SJCRH30 (cell line): ENCODE measurements around the gene PCNA.

GRCh38 chr20:3798158-3798494 is 2.0 kb downstream of the CDC25B start:
- RAMPAGE, long total RNA, result no peak

DNA sequence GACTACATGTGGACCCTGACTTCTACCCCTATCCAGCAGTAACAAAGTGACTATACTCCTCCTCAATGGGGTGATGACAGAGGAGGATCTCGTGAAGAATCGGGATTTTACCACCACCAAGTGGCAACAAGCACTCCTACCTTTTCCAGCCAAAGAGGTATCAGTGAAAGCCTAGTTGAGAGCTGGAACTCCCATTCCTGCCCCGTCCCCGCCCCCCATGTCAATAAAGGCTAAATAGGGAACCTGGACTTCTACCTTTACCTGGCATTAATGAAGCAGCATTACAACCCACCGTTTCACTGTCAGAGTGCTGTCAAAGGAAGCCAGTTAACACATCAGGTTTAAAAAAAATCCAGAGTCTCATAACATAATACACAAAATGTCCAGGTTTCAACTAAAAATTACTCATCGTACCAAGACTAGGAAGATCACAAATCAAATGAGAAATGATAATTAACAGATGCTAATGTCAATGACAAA is 45.3 kb downstream of the RNF24 start:
- RAMPAGE, long total RNA, result no peak

GRCh38 chr20:4040355-4040817 is 25.0 kb upstream of the RNF24 start:
- RAMPAGE, long total RNA, result no peak

DNA sequence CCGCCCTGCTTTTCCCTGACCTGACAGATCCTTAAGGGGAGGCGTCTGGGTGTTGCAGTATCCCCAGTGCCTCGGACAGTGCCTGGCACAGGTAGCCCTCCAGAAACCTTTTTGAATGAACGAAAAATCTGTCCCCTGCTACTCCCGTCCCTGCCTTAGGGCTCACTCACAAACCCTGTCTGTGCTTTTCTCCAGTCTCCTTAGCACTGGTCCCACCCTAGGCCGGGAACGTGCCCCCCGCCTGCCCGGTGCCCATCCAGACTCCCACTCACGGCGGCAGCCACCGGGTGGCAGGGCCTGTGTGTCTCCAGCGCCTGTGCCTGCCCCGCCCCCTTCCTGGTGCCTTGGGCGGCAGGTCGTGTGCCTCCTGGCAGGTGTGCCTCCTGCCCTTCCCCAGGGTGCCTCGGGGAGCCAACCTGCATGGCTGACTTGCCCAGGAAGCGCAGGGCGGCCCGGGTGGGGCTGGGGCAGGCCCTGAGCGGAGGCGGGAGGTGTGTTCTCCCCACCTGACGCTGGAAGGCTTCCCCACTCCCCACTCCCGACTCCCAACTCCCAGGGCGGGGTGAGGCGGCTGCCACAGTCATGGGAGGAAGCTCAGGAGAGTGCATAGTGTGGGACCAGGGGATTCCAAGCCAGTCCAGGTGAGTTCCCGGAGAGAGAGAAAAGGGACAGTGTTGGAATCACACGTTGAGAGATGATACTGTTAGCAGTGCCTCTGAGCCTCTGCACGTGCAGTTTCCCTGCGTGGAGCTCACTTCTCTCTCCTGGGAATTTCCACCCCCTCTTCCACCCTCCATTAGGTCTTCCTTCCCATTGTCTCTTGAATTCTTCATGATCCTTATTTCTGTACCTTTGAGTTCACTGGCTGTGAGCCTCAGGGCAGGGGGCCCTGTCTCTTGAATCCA is 13.3 kb downstream of the SMOX start:
- RAMPAGE, long total RNA, result no peak

GRCh38 chr20:4585722-4585952 is 100.6 kb upstream of the PRNP start:
- RAMPAGE, long total RNA, result no peak

DNA sequence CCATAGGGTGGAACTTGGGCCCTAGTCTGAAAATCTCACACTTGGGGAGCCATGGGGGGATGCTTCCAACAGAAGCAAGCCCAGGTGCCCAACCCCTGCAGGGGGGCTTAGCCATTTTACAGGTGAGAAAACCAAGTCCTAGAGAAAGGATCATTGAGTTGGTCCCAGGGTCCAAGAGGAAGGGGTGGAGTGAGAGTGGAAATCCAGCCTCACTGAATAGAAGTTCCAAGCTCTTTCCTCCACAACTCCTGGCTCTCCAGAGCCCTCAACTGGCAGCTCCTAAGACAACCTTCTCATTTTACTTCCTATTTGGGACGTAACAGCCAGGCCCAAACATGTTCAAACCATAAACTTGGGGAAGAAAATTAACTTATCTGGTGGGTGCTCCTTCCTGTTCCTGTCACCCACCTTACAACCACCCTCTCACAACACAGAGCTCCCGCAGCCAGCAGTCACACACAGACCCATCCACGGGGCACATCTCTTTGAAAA is 43.8 kb downstream of the RASSF2 start:
- RAMPAGE, long total RNA, result no peak

DNA sequence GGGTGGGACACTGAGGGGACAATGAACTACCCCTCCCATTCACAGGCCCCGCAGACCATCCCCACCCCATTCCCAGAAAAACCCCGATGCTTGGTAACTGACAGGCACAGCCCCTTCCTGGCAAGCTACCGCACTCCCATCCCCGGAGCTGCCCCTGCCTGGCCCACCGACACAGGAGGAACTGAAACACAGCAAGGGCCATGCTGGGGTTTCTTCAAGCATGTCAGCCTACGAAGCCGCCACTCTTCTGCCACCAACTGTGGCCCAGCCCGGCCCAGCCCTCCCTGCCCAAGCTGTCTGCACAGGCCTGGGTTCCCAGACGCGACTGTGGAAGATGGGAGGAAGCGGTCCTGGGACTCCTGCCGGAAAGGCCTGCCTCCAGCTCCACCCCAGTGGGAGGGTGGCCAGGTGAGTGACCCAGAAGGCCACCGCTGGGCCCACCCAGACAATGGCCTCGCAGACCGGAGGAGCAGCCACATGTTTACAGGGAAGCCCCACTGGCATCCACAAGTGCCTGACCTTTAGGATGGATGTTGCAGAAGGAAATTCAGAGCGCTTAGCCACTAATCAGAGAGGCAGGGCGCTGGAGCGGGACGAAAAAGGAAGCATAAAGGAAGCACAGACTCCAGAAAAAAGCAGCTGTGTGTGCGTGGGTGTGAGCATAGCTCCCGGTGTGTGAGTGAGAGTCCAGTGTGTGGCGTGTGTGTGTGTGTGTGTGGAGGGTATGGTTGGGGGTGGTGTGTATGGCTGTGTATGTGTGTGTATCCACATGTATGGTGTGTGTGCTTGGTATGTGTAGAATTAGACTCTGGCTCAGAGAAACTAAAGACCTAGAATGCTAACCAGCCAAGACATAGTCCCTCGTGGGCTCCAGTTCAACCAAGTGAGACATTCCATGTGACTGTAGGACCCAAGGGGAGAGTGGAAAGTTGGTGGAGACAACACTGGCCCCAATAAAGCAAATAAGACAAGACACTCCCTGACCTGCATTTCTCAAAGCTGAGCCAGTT is 10.0 kb downstream of the RASSF2 start:
- RAMPAGE, long total RNA, result no peak

GRCh38 chr20:4886571-4887174 is 63.3 kb upstream of the RASSF2 start:
- RAMPAGE, long total RNA, result no peak

DNA sequence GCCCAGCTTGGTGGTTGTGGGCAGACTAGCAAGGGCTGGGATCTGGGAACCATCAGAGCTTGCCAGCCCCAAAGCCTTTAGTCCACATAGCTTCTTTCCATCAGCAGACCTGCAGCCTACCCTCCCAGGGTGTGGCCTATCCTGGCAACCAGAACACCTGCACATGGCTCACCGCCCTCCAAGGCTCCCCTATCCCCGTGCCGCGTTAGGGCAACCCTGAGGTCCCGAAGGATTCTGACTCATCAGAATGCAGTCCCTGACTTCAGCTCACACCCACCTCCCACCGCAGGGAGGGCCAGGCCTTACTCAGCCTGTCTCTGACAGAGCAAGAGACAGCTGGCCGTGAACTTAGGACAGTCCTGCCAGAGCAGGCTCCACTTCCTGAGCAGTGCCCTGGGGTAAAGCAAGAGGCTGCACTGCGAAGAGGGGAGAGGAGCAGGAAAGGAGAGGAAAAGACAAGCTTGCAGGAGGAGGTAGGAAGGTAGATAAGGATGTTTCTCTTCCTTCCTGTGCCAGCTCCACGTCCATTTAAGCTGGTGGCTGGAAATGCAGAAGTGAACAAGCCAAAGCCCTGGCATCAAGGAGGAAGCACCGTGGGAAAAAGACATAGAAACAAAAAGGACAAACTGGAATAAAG is 74.9 kb upstream of the RASSF2 start:
- RAMPAGE, long total RNA, result no peak

GRCh38 chr20:5080240-5080665 is 32.6 kb downstream of the TMEM230 start:
- RAMPAGE, long total RNA, result no peak

GRCh38 chr20:5119085-5120051 is at the start of gene PCNA:
PCNA (minus strand) TSS chr20:5119958.
- RAMPAGE, long total RNA, result start-site peak on the minus strand at chr20:5119908-5119980, 1,573 and 82 reads in 2 replicates

GRCh38 chr20:5141227-5142084 is 14.6 kb downstream of the CDS2 start:
- RAMPAGE, long total RNA, result no peak

- RAMPAGE, long total RNA, result no peak
These were observed 16.4 kb downstream of the CDS2 start for GRCh38 chr20:5143225-5143644.

DNA sequence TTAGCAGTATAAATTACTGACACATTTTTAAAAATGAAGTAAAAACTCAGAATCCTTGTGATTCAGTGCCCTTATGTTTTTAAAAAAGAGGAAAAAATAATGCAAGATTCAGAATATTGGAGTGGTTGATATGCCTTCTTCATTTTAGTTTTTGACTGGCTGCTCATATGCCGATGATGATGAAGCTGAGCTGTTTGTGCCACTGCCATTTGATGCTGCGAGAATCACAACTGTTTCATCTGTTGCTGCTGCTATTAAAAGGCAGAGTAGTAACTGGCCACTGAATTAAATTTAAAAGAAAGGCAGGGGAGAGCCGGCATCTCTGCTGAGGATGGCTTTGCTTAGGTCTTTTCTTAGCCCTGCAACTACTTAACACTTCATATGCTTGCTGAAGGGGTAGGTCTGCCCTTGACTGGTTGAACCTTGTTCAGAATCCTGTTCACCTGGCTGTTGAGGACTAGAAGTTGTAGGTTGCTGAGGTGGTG is 33.1 kb downstream of the CDS2 start:
- RAMPAGE, long total RNA, result no peak

DNA sequence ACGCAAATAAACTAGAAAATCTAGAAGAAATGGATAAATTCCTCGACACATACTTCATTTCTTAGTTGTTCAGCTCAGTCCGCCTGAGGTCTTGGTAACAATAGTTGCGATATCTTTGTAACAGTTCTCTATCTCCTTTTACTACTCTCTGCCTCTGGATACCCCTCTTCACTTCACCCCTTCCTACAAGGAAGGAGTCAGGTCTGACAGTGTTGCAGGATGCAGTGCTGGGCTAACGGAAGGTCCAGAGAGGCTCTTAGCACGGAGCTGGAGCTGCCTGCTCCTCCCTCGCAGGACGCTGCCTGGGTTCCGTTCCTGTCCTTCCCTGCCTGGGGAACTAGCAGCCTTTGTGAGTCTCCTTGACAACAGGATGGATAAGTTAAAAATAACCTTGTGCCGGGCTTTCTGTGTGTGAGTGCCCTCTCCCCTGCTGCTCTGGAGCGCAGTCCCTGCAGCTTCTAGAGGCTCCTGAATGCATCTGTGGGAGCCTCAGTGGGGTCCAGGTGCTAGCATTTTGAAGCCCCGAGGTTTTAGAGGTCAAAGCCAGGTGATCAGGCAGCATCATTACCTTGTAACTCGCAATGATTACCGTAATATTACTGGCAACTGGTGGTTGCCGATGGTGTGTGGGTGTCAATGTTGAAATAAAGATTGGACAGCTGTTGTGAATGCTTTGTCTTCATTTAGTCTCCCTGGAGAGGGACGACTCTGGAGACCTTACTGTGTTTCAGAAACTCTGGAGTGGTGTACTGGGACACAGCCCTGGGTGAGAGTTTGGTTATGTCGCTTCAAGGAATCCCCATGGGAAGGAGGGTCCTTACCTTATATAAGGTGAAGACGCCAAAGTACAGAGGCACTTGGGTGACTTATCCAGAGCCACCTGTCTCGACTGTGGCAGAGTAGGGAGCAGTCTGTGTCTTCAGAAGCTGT is 44.4 kb downstream of the CDS2 start:
- RAMPAGE, long total RNA, result no peak

DNA sequence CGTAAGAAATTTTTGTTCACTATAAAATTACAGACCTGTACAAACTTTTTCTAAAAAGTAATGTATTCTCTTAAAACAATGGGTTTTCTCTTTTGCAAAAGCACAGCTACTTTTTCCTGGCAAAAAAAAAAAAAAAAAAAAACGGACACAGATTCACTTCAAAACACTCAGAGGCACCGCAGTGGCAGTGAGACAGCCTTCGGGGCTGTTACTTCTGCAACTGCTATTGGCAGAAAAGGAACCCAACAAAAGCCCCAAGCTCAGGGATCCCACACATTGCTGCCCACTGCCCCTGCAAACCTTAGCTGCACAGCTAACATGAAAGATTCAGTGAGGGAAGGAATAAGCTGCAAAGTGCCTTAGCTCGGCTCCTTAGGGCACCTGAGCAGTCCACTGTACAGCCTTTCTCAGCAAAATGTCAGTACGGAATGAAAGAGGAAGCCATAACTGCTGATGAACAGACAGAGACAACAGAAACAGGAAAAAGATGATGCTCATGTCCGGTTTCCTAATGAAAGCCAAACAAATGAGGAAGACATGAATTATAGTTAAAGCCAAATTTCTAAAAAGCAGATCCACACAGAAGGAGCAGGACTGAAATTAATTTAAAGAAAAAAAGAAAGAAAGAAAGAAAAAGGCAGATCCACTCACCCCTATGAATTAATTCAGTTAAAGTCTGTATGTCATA is 40.4 kb downstream of the GPCPD1 start:
- RAMPAGE, long total RNA, result no peak

GRCh38 chr20:5612955-5613414 is 2.2 kb upstream of the GPCPD1 start:
- RAMPAGE, long total RNA, result no peak

- RAMPAGE, long total RNA, result no peak
These were observed 34.7 kb upstream of the GPCPD1 start for GRCh38 chr20:5645458-5646018.

- RAMPAGE, long total RNA, result no peak
These were observed 42.4 kb upstream of the GPCPD1 start for GRCh38 chr20:5653144-5653701.

GRCh38 chr20:5843260-5843577 is 68.1 kb upstream of the CHGB start:
- RAMPAGE, long total RNA, result no peak